Parietal lobe (tissue), 2 donors: ENCODE measurements around the genes MOGAT3 and FIS1.

GRCh38 chr7:101003962-101004323 lies 15.9 kb upstream of the MUC17 start:
- RAMPAGE, long total RNA: no peak

DNA sequence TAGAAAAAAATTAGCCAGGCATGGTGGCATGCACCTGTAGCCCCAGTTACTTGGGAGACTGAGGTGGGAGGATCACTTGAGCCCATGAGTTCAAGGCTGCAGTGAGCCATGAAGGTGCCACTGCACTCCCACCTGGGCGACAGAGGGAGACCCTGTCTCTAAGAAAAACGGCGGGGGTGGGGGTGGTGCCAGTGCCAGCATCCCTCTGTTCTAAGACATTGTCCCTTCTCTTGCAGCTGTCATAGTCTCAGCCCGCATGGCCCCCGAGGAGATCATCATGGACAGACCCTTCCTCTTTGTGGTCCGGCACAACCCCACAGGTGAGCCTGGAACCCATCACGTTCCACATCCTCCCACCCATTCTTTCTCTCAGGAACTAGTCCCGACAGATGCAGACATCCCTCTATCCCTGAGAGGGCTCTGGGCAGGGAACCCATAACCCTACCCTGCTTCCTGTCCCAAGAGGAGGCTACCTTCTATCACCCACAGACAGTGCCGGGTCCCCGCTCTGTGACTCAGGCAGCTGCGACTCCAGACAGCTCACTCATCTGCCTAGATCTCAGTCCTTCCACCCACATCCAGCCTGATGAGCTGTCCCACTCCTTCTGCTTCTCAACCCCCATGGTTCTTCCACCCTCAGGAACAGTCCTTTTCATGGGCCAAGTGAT lies 10.0 kb downstream of the SERPINE1 start:
- RAMPAGE, long total RNA: no peak

- RAMPAGE, long total RNA: no peak
Measured at GRCh38 chr7:101173385-101173798, 6.7 kb downstream of the NAT16 start.

- RAMPAGE, long total RNA: no peak
Measured at GRCh38 chr7:101200786-101201347, at the start of gene MOGAT3. MOGAT3 (minus strand) TSS chr7:101201036.

GRCh38 chr7:101235508-101235722 lies 2.2 kb downstream of the CLDN15 start:
- RAMPAGE, long total RNA: no peak

GRCh38 chr7:101244530-101245519 lies at the start of gene FIS1:
FIS1 (minus strand) TSS chr7:101245081.
- RAMPAGE, long total RNA: no peak

GRCh38 chr7:101299292-101299880 lies 22.2 kb downstream of the IFT22 start:
- RAMPAGE, long total RNA: no peak

- RAMPAGE, long total RNA: no peak
Measured at GRCh38 chr7:101390720-101391706, 28.3 kb downstream of the COL26A1 start.

GRCh38 chr7:101486364-101486825 lies 123.7 kb downstream of the COL26A1 start:
- RAMPAGE, long total RNA: no peak

DNA sequence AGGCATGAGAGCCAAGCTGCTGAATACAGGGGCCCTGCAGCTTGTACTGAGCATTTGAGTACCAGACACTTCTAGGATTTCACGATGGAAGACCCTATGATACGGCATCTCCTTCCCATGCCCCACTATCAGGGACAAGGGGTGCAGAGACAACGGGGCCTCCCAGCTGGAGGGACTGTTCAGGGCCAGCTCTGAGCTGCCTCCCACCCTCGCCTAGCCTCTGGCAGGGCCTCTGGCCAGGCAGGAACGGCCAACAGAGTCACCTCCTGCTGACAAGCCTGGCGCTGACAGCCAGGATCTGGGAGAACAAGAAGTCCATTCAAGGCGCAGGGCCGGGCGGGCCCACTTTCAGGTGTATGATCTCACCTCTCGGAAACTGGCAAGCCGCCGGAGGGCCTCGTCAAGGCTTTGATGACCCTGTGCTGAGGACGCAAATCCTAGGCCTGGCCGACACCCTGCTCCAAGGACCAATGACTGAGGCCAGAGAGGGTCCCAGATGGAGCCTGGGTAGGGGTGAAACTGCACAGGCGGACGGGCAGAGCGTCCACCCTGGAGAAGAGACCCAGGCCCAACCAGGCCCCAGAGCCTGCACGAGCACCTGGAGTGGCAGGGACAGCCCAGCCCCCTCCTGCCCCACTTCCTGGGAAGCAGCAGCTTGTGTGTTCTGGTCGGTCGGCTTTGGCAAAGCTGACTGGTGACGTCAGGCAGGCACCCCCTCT lies 30.7 kb downstream of the MYL10 start:
- RAMPAGE, long total RNA: no peak

DNA sequence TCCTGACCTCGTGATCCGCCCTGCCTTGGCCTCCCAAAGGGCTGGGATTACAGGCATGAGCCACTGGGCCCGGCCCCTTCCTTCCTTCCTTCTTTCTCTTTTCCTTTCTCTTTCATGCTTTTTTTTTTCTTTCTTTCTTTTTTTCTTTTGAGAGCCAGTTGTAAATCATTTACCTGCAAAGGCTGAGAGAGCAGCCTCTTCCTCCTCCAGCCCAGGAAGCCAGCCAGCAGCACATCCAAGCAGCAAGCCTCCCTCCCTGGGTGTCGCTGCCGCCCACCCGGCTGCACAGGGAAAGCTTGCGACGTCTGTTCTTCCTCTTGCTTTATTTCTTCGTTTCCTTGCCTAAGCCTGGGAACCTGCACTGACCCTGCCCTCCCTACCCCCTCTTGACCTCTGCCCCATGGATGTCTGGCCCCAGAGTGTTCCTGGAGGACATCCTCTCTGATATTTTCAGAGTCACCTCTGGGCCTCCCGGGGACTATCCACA lies 62.8 kb upstream of the MYL10 start:
- RAMPAGE, long total RNA: no peak

DNA sequence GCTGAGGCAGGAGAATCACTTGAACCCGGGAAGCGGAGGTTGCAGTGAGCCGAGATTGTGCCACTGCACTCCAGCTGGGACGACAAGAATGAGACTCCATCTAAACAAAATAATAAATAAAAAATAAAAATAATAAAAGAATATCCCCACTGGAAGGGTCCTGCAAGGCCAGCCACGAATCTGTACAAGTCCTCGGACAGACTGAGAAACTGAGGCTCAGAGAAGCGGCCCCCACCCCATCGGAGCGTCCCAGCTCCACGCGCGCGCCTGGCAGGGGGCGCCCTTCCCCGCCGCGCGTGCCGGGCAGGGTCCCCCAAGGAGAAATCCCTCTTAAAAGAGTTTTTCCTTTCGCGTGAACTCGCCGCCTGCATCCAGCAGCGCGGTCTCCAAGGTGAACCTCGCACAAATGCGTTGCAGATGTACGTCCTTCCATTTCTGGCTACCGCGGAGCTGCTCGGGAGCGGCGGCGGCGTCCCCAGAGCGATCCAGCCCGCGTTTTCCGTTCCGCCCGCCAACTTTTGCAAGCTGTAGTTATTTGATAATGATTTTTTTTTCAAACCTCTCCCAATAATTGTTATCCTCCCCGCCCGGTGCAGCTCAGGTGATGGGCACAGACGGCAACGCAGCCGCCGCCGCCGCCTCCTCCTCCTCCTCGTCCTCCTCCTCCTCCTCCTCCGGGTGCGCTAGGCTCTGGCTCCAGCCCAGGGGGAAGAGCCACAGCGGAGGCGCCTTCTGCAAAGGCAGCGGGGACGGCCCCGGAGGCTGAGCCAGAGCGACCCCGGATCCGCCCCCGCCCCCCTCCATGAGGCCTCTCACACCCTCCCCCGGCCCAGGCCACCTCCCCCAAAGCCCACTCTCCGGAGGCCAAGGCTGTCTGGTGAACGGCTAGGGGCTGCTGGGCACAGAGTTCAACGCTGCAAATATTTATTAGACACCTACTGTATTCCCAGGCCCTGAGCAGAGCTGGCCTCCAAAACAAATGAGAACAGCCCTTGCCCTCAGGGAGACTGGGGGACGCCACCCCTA lies 74.1 kb upstream of the CUX1 start:
- RAMPAGE, long total RNA: no peak

DNA sequence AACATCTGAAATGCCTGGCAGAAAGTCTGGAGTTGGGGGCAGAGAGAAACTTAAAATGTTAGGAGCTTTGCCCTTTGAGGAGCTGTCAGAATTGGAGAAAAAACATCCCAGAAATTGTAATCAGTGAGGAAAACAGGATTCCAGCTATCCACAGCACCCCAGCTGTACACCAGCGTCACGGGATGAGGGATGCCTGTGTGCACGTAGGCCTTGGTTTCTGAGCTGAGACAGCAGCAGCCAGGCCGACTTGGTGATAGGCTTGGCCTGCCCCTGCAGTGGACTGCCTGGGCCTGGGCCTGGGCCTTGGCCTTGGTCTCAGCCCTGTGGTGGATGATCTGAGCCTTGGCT lies 93.4 kb downstream of the CUX1 start:
- RAMPAGE, long total RNA: no peak

- RAMPAGE, long total RNA: no peak
Measured at GRCh38 chr7:101912701-101912900, 95.2 kb downstream of the CUX1 start.

- RAMPAGE, long total RNA: no peak
Measured at GRCh38 chr7:101935401-101935786, 118.0 kb downstream of the CUX1 start.

GRCh38 chr7:102024714-102025296 lies 207.4 kb downstream of the CUX1 start:
- RAMPAGE, long total RNA: no peak

DNA sequence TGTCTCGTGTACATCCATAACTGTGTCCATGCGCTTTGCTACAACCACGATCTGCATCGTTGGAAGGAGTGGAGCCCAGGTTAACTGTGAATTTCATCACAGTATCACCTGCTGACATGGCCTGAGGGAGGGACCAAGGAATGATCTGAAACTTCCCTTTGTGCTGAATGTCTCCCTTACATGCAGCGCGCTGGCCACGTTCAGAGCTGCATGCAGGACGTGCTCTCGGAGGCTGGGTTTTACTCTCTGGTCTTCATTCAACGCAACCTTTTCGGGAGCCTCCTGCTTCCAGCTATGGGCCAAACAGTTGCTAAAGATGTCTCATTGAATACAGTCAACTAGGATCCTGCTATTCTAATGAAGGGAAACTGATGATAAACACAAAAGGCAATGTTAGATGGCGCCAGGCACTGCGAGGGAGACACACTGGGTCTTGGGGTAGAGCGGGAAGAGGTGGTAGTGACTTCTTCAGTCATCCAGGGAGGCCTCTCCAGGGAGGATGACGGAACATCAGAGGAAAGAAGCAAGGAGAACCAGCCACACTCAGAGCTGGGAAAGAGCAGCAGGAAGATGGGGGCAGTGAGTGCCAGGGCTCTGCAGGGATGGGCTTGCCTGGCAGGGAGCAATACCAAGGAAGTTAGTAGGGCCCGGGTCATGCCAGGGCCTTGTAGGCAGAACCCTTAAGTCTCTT lies 222.5 kb downstream of the CUX1 start:
- RAMPAGE, long total RNA: no peak

DNA sequence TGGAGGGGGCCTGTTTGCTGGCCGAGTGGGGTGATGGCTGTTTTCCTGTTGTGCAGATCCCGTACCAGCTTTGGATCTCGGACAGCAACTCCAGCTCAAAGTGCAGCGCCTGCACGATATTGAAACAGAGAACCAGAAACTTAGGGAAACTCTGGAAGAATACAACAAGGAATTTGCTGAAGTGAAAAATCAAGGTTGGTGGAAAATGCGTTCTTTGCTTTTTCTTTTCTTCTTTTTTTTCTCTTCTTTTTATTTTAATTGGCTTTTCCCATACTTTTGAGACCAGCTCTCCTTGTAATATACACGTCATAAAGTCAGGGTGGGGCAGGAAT lies 189.4 kb upstream of the SH2B2 start:
- RAMPAGE, long total RNA: no peak

- RAMPAGE, long total RNA: no peak
Measured at GRCh38 chr7:102101802-102102113, 184.9 kb upstream of the SH2B2 start.

GRCh38 chr7:102305427-102306230 lies 19.0 kb downstream of the SH2B2 start:
- RAMPAGE, long total RNA: no peak